AG08470 (cell line): ENCODE measurements around the genes CHP1, LTK, PLA2G4F, HAUS2 and TGM5.

- RRBS, result no CpG with 5 or more reads among the region's 13 CpGs
Observed at GRCh38 chr15:40962091-40962677, 8.9 kb downstream of the CHAC1 start.

DNA sequence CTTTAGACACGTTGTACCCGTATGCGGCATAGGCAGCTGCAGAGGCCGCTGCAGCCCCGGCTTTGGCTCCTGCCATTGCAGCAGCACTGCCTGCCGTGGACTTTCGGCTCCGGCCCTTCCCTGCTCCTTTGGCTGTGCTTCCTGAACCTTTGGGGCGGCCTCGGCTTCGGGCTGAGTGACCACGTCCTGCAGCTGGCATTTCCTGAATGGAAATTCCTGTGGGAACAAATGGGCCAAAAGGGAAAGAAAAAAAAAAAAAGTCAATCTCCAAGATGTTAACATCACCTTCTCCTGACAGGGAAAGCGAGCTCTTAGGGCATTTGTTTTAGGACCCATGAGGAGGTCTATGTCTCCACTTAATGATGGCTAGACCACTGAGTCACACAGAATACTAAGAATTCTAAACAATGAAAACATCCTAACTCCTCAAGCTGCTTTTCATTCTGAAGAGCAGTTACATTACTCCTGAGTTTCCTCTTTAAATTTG lies 29.6 kb downstream of the CHAC1 start:
- RRBS, result 40% methylated on average over 4 of the region's 13 CpGs

DNA sequence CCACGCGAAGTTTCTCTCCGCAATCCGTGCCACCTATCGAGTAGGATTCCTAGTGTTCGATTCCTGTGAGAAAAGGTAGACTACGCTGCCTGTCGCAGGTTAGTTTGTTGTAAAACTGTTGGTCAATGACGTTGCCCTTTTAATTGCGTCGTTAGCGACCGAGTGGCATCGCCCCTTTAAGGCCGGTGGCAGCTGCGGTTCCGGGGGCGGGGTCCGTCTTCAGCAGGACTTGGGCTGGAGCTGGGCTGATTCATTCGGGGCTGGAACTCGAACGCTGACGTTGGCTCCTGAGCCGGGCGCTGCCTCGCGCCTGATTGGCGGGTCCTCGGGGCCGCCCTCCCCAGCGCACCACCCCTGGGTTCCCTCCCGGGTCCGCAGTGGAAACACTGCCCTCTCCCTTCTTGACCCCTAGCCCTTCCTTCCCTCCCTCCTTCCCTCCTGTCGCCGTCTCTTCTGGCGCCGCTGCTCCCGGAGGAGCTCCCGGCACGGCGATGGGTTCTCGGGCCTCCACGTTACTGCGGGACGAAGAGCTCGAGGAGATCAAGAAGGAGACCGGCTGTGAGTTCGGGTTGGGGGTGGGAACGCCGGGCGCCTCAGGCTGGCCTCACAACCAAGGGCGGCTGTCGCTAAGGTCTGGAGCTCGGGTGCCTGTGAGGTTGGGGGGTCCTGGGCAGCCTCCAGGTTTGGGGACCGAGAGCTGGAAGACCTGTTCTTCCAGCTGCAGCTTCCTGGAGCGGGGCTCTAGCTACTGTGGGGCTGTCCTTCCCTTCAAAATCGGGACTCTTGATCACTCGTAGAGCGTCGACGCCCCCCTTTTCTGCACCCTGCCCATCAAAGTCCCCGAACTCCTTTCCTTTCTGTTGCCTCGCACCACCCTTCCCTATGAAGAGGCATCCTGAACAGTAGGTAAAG lies at the start of gene CHP1:
CHP1 (plus strand) TSS at position 377 of the 912 bp plus-strand sequence.
- RRBS, result 1% methylated on average over 28 of the region's 63 CpGs

DNA sequence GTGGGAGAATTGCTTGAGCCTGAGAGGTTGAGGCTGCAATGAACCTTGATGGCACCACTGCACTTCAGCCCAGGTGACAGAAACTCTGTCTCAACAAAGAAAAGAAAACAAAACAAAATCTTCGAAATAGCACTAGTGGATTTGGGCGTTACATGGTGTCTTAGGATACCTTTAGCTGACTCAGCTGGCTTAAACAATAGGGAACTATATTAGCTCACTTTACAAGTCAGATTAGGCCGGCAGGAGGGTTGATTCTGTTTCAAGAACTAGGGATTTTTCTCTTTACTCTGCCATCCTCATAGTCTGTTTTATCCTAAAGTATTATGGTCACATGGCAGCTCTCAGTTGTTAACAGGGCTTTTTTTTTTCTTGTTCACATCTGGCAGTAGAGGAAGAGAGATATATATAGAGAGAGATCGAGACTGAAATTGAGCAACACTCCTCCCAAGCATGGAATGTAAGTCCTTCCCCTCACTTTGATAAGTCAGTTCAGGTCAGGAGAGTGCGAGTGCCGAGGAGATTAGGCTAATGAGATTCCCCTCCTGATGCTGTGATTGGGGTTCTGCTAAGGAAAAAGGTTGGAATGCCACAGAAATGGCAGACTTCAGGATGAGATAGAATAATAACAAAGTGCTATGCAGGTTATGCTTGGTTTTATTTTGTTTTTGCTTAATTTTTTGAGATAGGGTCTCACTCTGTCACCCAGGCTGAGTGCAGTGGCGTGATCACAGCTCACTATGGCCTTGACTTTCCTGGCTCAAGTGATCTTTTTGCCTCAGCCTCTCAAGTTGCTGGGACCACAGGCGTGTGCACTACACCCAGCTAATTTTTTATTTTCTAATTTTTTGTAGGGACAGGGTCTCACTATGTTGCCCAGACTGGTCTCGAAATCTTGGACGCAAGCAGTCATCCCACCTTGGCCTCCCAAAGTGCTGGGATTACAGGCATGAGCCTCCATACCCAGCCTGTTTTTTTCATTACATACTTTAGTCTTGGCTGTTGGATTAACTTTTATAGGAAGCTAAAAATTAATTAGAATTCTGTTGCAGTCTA lies 33.0 kb downstream of the CHP1 start:
- RRBS, result no CpG with 5 or more reads among the region's 10 CpGs

GRCh38 chr15:41513531-41514119 lies at the start of gene LTK:
TSS of gene LTK (minus strand) at chr15:41513827.
- RRBS, result 13% methylated on average over 14 of the region's 29 CpGs

GRCh38 chr15:41727185-41727625 lies 47.1 kb upstream of the MAPKBP1 start:
- RRBS, result no CpG with 5 or more reads among the region's 3 CpGs

GRCh38 chr15:41849990-41850754 lies 11.5 kb downstream of the PLA2G4B start:
- RRBS, result 20% methylated on average over 1 of the region's 12 CpGs

DNA sequence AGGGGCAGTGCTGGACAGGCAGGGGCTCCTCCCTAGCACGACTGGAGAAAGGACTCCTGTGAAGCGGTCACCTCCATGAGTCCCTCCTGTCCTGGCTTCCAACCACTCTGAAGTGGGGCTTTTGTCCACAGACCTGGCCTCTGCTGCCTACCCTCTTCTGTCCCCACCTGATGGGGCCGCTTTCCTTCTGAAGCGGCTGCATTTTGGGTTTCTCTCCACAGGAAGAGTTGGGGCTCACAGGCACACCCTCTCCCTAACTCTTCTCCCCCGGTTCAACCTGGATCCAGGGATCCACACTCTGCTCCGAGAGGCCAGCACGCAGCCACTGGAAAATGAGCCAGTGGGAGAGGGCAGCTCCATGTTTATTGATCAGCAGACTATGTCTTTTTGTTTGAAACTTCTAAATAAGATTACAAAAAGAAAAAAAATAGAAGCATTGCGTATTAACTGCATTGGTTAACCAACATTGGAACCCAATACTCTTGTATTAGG lies 2.9 kb upstream of the SPTBN5 start:
- RRBS, result no CpG with 5 or more reads among the region's 8 CpGs

DNA sequence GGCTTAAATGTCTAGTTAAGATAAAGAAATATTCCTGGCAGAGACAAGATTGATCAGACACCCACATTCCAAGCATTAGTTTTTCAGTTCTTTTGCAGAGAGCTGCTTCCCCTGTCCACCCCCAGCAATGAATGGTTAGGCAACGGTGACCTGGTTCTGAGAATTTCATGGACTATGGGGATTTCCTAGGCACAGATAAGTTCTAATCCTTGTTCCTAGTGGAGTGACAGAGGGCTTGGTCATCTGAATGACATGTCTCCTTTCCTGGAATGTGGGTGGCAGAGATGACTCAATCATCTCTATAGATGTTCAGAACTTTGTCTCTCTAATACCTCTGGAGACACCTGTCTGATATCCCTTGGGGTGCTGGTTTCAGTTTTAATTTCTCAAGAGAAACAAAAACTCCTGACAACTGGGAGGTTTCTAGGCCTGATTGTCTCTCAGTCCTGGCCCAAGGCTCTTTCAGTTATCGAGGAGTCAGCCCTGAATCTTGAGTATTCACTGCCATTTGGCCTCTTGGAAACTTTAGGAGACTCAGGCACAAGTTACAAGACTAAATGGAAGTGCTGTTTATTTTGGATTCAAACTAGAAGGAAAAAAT lies 10.4 kb downstream of the PLA2G4E start:
- RRBS, result no CpG with 5 or more reads among the region's 2 CpGs

- RRBS, result no CpG with 5 or more reads among the region's 7 CpGs
Observed at GRCh38 chr15:42060532-42061222, 33.7 kb downstream of the PLA2G4D start.

DNA sequence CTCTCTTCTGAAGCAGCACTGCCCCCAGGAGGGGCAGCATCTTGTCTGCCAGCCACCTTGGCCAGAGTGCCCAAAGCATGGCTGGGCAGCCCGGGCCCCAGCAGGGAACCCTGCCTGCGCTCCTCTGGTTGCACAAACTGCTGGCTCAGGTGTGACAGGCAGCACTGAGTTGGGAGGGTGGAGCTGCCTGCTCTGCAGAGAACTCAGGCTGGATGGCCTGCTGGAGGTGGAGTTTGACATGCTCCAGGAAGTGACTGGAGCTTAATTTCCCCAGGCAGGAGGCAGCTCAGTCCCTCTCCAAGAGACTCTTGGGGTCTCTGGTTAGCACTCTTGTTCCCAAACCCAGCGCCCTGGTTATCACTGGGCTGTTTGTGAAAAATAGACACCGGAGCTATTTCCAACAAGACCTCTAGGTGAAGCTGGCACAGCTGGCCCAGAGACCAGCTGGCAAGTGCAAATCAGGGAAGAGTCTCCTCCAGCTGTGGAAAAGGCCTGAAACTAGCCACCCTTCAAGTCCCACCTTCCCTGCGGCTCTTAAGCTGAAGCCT lies at the start of gene PLA2G4F:
PLA2G4F (minus strand) TSS at position 166 of the 548 bp plus-strand sequence.
- RRBS, result no CpG with 5 or more reads among the region's 5 CpGs

DNA sequence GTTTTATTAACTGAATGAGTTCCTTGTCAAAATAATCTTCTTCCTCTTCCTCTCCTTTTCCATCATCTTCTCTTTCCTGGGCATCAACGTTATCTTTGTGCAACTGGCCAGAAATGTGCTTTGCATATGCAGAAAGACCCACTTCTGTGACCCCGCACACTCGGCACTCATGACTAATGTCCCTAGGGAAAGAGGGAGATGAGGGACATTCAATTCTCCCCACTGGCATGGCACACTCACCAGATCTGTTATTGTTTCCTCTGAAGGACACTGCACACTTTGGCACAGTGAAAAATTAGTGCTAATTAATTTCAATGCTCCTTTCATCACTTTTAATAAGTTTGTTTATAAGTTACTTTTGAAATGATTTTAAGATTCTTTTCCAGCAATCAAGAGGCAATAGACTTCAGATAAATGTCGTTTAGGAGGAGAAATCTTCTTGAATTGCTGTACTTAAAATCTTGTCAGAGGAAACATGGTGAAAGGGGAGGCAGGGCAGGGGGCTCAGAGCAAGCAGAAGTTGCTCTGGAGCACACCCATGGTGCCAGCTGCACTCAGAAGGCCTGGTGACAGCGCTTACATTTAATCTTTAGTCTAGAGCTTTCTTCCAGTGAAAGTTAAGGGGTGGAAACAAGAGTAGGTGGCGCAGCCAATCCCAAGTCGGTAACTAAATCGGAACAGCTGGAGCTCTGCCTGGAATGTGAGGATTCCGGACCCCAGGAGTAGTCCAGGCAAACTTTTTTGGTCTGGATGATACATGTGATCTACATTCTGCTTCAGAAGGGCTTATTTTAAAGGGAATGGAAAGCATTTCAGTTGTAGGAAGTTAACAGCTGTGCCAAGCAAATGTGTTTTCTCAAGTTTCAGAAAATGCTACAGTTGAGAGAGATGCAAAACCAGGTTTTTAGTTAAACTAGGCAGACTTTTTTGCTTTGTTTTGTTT lies 33.7 kb downstream of the ZNF106 start:
- RRBS, result no CpG with 5 or more reads among the region's 9 CpGs

- RRBS, result 1% methylated on average over 7 of the region's 42 CpGs
Observed at GRCh38 chr15:42548679-42549189, at the start of gene HAUS2. TSS of gene HAUS2 (plus strand) at chr15:42548838.

DNA sequence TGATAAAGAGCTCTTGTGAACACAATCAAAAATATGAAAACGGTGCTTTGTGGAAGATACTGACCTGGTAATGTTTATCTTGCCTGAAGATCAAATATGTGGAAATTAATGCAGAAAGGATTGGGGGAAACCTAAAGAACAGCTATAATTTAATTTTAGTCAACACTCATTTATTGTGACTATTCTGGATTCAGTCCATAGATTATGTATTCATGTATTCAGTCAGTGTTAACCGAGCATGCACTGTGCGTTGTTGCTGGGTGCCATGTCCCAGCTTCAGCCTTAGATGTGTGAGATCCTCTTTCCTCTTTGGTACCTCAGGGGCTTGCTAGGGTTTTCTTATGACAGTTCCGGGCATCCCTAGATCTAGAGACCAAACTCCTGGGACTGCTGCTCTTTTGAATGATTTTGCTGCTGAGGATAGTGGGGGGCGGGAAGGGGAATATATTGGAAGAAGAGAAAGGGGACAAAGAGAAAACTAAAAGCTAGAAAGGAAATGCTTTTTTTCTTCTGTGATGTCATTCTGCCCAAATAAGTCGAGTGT lies 33.4 kb downstream of the STARD9 start:
- RRBS, result no CpG with 5 or more reads among the region's 6 CpGs

GRCh38 chr15:42730251-42731031 lies 6.5 kb downstream of the CDAN1 start:
- RRBS, result 82% methylated on average over 11 of the region's 23 CpGs

GRCh38 chr15:43266752-43267350 lies at the start of gene TGM5:
TSS of gene TGM5 (minus strand) at chr15:43266928.
- RRBS, result no CpG with 5 or more reads among the region's 9 CpGs

GRCh38 chr15:43273990-43274542 lies 7.3 kb upstream of the TGM5 start:
- RRBS, result no CpG with 5 or more reads among the region's 11 CpGs

- RRBS, result 1% methylated on average over 16 of the region's 98 CpGs
Observed at GRCh38 chr15:43329468-43330465, 606 bp downstream of the LCMT2 start.

DNA sequence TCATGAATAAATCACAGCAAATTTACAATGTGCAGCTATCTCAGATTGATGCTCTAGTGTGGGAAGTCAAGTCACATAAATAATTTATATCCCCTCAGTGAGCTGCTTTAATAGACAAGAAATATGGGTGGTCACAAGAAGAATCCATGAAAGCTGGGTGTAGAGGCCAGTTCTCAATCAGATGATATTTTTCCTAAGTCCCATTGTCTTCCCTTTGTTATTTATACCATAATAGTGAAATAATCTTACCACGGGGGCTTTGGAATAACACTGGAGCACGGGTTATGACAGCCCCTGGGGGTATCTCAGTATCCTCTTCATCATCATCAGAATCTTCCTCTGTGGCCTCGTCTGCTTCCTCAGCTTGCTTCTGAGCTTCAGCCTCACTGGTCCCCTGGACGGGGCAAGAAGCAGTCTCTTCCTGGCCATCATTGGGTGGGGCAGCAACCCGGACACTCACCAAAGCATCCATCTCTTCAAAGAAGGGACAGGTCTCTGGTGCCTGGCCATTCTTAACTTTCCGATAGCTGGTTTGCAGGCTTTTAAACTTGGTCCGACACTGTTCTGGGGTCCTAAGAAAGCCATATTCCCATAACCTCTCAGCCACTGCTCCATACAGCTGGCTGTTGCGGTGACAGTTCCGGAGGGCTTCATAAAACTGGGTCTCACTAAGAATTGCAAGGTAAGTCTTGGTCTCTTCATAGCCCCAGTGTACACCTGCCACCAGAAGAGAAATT lies 7.0 kb downstream of the ZSCAN29 start:
- RRBS, result no CpG with 5 or more reads among the region's 9 CpGs